Measurements from ENCODE around the genes LPXN, GLYATL1, OSBP and CBLIF.

GRCh38 chr11:58575207-58576388 lies at the start of gene LPXN:
LPXN (minus strand) TSS chr11:58575856.
- PRO-cap = unidirectional peak, minus-strand start at chr11:58575856; unidirectional peak, minus-strand start at chr11:58575894
- RAMPAGE, long total RNA, 4 experiments = start-site peak on the minus strand in 4 of 4 experiments, at chr11:58575855-58575891 at its widest, 17 to 91 reads per replicate

GRCh38 chr11:58935036-58935610 lies 4.2 kb upstream of the GLYATL1 start:
- PRO-cap = no peak
- RAMPAGE, long total RNA, 4 experiments = no peak in any of the 4 experiments

- PRO-cap = no peak
- RAMPAGE, long total RNA, 4 experiments = no peak in any of the 4 experiments
These were observed at the start of gene GLYATL1 for GRCh38 chr11:58939071-58939652. GLYATL1 (plus strand) TSS chr11:58939488.

DNA sequence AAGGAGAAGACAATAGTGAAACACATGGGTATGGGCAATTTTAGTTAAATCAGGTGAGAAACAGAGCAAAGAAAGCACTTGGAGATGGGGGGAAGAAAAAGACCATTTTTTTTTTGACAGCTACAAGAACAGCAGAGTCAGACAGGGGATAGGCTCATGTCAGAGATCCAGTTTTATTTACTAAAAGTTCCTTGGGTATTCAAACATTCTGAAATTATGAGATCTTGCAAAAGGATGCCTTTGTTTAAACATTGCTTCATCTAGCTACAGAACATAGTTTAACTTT lies 6.3 kb downstream of the GLYATL1 start:
- PRO-cap = no peak
- RAMPAGE, long total RNA, 4 experiments = no peak in any of the 4 experiments

DNA sequence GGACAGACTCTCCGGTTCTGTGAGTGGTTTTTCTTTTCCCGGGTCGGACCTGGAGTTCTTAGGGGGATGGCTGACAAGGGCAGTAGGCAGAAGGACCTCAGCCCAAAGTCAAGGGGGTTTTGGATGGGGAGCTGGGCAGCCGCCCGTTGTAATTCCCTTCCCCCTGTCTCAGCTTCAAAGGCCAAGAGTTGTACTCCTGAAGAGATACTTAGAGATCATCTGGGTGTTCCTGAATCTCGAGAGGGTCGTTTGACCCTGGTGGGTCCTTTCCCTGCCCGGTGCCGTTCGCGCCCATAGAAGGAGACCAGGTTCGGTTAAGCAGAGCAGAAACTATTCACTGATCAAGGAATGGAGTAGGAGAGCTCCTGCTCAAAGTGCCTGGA lies 232 bp downstream of the FAM111B start:
- PRO-cap = no peak
- RAMPAGE, long total RNA, 4 experiments = no peak in any of the 4 experiments

- PRO-cap = no peak
- RAMPAGE, long total RNA, 4 experiments = no peak in any of the 4 experiments
These were observed 13.3 kb downstream of the DTX4 start for GRCh38 chr11:59184951-59185934.

GRCh38 chr11:59191802-59192474 lies 20.0 kb downstream of the DTX4 start:
- PRO-cap = no peak
- RAMPAGE, long total RNA, 4 experiments = no peak in any of the 4 experiments

GRCh38 chr11:59267970-59268396 lies 55.3 kb upstream of the MPEG1 start:
- PRO-cap = no peak
- RAMPAGE, long total RNA, 4 experiments = no peak in any of the 4 experiments

GRCh38 chr11:59558219-59558691 lies 46.9 kb downstream of the OR4D9 start:
- PRO-cap = no peak
- RAMPAGE, long total RNA, 4 experiments = no peak in any of the 4 experiments

DNA sequence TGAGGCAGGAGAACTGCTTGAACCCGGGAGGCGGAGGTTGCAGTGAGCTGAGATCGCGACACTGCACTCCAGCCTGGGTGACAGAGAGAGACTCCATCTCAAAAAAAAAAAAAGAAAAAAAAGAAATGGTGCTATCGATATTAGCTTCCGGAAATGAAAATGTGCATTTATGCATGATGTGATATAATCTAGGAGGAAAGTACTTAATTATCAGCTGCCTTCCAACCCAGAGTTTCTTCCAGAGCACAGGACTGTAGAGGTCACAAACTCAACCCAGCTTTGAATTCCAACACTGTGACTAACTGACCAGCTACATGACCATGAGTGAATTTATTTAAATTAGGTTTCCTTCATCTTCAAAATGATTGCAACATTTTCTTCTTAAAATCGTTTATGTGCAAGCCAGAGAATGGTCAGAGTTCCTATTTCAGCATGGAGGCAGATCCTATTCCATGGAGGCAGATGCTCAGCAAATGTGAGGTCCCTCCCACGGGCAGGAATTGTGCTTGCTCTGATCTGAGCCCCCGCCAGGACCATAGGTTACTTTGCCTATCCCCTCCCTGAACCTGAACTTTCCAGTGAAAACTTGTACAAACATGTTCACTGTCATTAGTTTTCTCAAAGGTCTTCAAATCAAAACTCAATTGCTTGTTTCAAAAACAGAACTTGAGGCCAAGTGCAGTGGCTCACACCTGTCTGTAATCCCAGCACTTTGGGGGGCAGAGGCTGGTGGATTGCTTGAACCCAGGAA lies 42.3 kb downstream of the OSBP start:
- PRO-cap = no peak
- RAMPAGE, long total RNA, 4 experiments = no peak in any of the 4 experiments

DNA sequence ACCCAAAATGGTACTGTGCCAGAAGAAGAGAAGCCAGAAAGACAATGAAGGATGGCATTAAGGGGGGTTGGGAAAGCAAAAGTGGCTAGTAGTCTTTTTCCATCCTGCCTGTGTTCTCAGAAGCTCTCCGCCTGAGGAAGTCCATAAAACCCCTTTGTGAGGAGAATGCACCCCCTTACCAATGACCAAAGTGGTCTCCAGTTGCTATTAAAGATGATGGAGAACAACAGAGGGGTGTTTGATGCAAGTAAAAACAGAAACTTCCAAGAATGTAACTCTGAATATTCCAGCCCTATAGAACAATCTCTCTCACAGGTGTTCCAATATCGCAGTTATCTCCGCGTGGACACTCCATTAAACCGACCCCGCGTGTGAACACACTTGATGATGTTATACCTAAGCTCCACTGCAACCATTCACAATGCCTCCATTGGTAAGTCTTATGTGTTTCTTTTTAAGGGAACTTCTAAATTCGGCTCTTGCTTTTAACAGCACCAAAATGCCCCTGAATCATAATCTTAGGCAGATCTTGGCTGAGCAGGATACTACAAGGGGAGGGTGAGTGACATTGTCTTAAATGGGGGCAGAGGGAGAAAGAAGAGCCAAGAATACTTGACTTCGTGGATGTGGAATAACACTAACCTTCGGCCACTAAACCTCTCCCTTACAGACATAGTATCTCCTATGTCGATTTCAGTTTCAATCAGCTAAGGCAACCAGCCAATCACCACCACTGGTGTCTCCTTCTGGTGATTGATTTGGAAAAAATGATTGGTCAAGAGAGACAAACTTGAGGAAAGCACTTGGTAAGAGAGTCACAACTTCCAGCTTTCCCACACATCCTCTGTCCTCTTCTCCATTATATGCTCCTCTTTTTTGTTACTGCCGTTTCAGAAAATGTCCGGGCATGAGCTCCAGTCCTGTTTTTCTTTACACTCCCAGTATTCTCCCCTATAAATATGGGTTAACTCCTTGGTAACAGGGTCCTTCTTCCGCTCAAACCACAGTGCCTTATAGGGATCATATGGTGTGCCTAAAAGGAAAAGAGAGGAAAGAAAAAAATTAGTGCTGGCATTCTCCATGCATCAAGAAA lies 39.5 kb downstream of the OSBP start:
- PRO-cap = no peak
- RAMPAGE, long total RNA, 4 experiments = no peak in any of the 4 experiments

- PRO-cap = unidirectional peak, plus-strand start at chr11:59612058; unidirectional peak, plus-strand start at chr11:59612358
- RAMPAGE, long total RNA, 4 experiments = no peak in any of the 4 experiments
These were observed 3.8 kb downstream of the OSBP start for GRCh38 chr11:59611438-59612530.

DNA sequence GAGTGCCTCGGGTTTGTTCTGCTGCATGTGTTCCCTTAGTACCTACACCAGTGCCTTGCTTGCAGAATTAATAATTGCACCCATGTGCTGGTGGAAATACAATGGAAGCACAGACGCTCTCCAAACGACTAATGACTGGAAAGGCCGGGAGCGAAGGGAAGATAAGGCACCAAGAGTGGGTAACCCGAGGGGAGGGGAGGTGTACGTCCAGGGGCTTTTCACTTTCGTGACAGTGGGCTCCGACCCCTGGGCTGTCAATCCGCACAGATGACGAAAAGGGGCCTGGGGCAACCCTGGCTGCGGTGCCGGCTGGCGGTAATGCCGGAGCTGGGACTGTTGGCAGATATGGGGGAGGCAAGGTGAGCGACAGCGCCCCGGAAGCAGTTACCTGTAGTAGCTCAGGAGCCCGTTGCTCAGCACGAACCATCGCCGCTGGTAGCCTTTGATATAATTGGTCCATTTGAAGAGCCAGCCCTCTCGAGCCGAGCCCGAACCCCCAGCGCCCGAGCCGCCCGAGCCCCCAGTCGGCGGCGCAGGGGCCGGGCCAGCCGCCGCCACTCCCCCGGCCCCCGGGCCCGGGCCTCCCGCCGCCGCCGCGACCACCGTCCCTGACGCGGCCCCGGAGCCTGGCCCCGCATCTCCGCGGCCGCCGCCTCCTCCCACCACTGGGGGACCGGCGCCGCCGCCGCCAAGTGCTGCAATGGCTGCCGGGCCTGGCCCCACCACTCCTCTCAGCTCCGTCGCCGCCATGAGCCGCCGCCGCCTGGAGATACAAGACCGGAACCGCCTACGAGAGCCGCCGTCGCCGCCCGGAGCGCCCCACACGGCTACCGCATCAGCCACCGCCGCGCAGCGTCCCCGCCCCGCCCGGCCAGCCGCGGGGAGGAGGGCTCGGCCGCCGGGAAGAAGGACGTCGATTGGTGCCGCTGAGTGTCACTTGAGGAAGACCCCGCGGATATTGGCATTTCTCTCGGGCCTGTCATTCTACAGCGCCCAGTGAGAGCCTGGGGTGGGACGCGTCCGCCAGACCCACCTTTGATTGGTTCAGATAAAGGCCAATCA lies at the start of gene OSBP:
TSS of gene OSBP (minus strand) at position 860 of the 1,062 bp plus-strand sequence.
- PRO-cap = unidirectional peak, minus-strand start at position 857 of the sequence
- RAMPAGE, long total RNA, 4 experiments = no peak in any of the 4 experiments

DNA sequence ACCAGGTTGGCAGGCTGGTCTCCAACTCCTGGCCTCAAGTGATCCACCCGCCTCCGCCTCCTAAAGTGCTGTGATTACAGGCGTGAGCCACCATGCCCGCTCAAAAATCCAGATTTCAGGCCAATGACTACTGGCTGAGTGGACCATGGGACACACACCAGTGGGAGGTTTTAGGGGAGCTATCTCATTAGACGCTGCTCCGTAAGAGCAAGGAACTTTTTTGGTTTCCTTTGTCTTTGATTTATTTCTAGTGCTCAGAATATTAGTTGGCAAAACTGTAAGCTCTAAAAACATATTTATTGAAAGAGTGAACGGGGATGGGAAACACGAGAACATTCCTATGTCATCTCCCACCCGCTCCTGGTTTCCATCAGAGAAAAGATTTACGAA lies 1.1 kb downstream of the MRPL16 start:
- PRO-cap = no peak
- RAMPAGE, long total RNA, 4 experiments = no peak in any of the 4 experiments

GRCh38 chr11:59845427-59845761 lies at the start of gene CBLIF:
CBLIF (minus strand) TSS chr11:59845499.
- PRO-cap = no peak
- RAMPAGE, long total RNA, 4 experiments = no peak in any of the 4 experiments

GRCh38 chr11:60283206-60283679 lies 2.8 kb downstream of the MS4A4A start:
- PRO-cap = unidirectional peak, minus-strand start at chr11:60283492
- RAMPAGE, long total RNA, 4 experiments = no peak in any of the 4 experiments

DNA sequence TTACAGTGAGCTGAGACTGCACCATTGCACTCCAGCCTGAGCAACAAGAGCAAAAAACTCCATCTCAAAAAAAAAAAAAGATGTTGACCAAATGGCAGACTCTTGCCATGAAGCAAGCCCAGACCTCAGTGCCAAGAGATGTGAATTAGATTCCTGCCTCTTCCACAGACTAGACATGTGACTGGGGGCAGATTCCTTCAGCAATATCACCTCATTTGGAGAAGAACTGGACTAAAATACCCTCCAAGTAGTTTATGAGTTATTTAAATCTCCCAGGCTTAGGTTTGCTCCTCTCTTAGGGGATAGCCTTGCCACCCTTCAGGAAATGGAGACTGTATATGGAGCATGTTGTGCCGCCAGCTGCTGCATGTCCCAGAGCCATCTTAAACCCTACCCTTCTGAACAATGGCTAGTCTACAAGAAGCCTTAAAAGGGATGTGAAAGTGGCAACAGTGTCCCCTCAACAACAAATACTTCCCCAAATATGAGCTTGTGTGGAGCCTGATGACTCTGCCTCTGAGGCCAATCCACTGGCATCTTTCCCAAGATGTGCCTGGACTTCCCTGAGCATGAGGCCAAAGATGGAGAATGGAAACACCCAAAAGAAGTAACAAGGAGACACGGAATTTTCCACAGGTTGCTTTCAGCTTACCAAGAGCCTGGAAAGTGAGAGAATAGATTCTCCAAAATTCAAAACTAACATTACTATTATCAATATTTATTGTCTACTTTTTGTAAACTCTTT lies 712 bp upstream of the MS4A7 start:
- PRO-cap = bidirectional peak, plus-strand start at position 574 of the sequence, minus-strand start at position 392 of the sequence
- RAMPAGE, long total RNA, 4 experiments = no peak in any of the 4 experiments

DNA sequence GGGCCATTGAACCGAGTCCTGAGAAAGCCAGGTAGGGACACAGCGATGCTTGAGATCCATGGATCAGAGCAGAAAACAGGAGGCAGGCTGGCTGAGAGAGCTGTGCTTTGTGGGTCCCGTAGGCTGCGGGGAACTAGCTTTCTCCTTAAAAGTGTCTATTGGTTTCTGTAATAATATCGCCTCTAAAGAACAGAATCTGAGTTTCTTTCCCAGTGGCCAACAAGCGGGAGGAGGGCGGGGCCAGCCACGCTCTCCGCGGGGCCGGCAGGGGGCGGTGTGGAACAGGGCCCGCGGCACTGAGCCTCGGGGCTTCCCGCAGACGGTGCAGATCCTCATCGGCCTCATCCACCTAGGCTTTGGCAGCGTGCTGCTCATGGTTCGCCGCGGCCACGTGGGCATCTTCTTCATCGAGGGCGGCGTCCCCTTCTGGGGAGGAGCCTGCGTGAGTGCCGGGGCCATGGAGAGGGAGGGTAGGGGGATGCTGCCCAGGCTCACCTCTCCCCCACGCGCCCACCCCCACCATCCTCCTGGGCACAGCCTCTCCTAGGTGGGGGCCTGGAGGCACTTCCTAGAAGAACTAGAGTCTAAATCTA lies 10.6 kb downstream of the MS4A15 start:
- PRO-cap = no peak
- RAMPAGE, long total RNA, 4 experiments = no peak in any of the 4 experiments

DNA sequence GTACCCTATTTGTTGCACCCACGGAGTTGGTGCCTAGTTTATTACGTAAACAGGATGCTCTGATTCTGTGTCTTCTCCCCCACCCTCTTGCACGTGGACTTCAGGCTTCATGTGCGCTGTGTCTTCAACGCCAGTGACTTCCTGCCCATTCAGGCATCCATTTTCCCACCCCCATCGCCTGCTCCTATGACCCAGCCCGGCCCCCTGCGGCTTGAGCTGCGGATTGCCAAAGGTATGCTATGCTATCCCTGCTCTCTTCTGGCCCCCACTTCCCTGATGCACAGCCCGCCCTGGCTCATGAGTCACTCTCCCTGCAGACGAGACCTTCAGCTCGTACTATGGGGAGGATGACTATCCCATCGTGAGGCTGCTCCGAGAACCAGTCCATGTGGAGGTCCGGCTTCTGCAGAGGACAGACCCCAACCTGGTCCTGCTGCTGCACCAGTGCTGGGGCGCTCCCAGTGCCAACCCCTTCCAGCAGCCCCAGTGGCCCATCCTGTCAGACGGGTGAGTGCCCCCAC lies 5.8 kb downstream of the ZP1 start:
- PRO-cap = no peak
- RAMPAGE, long total RNA, 4 experiments = no peak in any of the 4 experiments

GRCh38 chr11:60910279-60910676 lies 3.7 kb upstream of the TMEM109 start:
- PRO-cap = unidirectional peak, minus-strand start at chr11:60910360
- RAMPAGE, long total RNA, 4 experiments = no peak in any of the 4 experiments